Skeletal muscle satellite cell (primary cell): ENCODE measurements around the gene MAP2K7.

DNA sequence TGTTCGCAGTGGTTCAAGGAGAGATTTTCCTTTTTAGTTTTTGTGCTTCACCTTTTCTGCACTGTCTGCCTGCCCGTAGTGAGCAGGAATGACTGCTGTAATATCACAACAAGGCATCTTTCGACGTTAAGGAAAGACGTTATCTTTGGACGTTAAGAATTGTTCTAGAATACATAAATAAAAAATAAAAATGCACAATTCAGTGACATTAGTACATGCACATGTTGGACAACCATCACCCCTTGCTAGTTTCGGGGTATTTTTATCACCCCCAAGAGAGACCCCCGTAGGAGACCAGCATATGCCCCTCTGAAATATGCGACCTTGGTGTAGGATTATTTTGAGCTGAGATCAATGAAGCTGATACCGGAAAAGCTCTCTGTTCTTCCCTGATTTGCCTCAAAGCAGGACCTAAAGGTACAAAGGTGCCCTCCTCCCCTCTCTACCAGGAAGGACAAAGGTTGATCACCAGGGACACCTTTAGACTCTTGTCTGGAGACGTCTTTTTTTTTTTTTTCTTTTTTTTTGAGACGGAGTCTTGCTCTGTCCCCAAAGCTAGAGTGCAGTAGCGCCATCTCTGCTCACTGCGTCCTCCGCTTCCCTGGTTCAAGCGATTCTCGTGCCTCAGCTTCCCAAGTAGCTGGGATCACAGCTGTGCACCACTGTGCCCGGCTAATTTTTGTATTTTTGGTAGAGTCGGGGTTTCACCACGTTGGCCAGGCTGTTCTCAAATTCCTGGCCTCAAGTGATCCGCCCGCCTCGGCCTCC lies 698 bp upstream of the PEX11G start:
- CAGE, long polyA plus RNA = no peak

DNA sequence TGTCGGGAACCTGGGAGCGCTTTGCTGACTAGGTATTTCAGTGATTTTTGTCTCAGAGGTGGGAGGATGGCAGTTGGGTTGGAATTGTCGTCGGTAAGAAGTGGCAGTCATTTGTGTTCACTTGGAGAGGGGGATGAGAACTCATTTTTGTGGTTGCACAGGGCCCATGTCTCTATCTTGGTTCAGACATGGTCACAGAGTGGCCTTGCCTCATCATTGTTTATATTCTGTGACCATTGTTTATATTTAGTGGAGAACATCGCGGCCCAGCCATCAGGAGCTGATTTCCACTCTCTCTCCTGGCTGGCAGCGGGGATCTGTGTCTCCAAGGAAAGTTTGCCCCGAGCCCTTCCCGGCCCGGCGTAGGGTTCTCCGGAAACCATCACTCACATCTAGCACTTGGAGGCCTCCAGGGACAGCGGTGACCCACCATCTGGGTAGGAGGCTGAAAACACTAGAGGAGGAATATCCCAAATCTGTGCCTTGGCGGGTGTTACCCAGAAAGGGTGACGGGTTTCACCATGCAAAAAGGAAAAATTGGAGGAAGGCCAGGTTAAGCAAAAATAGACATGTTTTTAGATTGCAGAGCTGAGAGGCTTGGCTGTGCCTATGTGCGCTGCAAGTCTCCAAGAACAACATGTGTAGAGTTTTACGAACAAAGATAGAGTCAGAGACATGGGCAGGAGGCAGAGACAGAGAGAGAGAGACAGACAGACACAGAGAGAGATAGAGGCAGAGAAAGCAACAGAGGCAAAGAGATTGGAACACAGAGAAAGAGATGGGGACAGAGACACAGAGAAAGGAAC lies 730 bp upstream of the ZNF358 start:
- CAGE, long polyA plus RNA = no peak

DNA sequence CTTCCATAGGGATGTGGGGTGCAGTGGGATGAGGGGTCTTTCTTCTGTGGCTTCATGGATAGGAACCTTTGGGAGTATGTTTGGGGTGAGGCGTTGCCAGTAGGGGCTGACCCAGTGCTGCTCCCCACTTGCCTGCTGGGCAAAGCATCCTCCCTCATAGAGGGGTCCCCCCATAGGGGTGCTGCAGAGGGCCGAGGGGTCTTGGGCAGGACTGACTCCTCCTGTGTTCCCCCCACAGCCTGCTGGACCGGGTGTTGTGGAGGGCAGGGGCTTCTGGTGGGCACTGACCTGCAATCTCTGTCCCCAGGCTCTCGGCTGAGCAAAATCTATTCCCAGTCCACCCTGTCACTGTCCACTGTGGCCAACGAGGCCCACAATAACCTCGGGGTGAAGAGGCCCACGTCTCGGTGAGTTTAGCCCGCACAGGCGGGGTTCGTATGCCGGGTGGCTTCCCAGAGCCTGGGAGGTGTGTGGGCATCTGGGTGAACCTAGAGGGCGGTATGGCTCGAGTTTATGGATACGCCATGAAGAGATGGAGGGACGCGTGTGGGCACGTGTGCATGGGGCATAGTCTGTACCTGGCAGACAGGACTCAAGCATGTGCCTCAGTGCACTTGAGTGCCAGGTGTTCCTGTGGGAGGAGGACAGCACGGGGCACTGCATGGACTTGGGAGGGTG lies 13.0 kb downstream of the XAB2 start:
- CAGE, long polyA plus RNA = no peak

GRCh38 chr19:7851232-7852033 lies 21.4 kb downstream of the EVI5L start:
- CAGE, long polyA plus RNA = no peak

DNA sequence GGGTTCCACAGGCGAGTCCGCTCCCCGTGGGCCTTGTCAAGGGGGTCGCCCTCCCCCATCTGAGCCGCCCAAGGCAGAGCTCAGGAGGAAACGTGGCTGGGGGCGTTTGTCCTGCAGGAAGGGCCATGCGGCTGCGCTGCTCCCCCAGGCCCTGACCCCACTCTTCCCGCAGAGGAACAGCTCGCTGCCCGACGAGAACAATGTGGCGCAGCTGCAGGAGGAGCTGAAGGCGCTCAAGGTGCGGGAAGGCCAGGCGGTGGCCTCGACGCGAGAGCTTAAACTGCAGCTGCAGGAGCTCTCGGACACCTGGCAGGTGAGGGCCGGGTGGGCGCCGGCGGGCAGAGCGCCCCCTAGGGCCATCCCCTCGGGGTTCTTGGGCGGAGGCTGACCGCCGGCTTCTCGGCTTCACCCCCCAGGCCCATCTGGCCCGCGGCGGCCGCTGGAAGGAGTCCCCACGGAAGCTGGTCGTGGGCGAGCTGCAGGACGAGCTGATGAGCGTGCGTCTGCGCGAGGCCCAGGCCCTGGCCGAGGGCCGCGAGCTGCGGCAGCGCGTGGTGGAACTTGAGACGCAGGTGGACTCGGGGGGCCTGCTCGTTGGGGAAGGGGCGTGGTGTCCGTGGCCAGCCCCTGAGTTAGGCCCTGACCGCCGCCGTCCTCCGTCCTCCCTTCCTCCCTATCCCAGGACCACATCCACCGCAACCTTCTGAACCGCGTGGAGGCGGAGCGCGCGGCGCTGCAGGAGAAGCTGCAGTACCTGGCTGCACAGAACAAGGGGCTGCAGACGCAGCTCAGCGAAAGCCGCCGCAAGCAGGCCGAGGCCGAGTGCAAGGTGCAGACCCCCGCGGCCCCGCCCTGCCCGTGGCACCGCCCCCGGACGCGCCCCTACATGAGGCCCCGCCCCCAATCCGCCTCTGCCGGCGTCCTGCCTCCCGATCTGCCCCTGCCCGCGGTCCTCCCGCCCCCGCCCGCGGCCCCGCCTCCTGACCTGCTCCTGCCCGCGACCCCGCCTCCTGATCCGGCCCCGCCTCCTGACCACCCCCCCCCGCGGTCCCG lies 12.2 kb downstream of the PRR36 start:
- CAGE, long polyA plus RNA = no peak

- CAGE, long polyA plus RNA = no peak
Observed at GRCh38 chr19:7903758-7904865, at the start of gene MAP2K7. TSS of gene MAP2K7 (plus strand) at chr19:7903877.

DNA sequence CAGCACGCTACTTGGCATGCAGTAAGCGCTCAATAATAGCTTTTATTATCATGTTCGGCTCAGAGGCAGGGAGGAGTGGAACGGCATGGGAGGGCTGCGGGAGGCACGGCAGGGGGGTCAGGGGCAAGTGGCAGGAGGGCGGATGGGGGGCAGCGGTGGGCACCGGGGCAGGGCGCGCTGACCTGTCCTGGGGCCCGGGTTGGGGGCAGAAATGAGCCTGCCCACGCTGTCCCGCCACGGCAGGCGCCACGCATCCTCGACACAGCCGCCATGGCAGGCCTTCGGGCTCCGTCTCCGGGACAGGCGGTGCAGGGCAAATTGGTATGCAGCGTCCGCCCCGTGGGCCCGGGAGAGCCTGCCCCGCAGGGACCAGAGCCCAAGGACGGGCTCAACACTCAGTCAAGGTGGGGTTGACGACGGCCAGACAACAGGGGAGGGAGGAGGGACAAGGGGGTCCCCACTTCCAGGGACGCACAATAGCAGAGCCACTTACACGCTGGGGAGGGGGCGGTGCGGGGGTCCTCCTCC lies 1.4 kb downstream of the CTXN1 start:
- CAGE, long polyA plus RNA = no peak

DNA sequence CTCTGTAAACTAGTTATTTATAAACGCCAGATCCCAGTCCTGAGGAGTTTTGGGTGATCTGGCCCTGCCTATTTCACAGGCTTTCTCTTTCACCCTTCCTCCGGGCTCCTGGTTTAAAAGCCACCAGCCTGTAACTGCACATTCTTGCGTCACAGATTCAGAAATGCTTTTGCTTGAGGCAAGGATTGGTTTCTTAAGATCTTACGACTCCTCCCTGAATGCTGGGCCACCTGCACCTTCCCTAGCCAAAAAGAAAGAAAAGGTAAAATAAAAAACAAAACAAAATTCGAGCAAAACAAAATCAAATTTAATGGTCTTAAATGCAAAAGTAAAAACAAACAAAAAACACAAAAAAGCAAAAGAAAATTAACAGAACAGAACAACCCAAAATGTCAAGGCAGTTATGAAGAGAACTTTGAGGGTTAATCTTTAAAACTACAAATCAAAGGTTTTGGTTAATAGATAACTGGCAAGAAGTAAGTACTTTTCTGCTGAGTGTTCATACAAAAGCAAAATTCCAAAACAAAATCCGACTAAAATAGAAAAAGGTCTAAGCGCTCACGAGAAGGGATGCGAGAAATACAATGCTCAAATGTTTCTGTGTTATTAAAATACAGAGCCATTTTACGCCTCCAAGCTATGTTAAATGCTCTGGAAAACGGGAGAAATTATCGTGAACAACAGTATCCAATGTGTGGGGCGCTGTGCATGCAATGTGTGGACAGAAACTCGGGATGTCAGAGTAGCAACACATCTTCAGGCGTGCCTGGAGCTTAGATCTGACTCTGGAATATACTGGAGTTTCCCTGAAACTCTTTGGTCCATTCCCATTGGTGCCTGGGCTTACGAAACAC lies 18.7 kb upstream of the TIMM44 start:
- CAGE, long polyA plus RNA = no peak

DNA sequence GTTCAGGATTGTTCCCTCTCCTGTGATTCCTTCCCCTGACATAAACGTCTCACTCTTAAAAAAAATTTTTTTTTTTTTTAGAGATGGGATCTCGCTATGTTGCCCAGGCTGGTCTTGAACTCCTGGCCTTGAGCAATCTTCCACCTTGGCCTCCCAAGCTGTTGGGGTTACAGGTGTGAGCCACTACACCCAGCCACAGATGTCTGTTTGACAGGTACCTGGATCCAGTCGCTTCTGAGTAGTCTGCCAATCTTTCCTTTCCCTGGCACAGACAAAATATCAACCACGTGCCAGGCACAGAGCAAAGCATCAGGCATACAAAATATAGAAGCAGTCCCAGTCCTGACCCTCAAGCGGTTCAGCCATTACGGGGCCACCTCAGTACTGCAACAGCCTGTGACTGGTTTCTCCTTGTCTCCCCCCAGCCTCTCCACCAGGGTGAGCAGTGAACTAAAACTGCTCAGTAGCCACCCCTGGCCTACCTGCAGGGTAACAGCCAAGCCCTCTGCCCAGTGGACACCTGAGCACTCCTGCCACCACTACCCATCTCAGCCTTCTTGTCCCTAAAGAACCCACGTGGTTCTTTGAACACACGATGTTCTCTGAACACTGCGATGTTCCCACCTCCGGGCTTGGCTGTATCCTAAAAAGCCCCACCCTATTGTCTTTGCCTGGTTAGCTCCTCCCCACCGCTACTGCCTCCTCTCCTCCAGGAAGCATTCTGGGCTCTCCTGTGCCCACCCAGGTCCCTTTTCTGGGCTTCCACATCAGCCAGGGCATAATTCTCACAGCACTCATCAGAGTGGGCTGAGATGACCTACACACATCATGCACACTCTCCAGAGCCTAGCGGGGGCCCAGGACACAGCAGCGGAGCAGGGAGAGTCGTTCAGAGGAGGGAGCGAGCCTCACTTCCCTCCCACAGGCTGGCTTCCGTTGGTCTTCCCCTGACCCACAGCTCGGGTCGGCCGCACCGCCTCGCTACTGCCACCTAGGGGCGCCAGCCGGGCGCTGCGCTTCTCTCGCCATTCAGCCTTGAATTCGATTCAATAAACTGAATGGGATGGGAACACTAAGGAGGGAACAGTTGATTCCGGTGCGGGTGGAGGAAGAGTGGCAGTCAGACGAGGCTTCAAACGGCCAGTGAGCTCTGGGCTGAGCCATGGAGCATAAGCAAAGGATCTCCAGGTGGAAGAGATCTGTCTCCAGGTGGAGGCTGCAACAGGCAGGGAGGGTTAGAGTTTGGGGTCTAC lies 3.4 kb downstream of the ELAVL1 start:
- CAGE, long polyA plus RNA = no peak

DNA sequence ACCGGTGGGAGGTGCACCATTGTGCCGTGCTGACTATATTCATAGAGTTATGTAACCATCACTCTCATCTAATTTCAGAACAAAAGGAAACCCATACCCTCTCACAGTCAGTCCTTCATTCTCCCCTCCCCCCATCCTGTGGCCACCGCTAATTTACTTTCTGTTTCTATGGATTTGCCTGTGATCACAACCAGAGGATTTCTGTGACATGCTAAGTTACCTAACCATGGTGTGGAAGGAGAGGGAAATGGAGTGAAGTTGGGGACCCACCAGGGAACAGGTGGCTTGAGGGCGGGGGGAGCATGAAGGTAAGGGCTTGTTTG lies 461 bp upstream of the CCL25 start:
- CAGE, long polyA plus RNA = no peak

GRCh38 chr19:8194392-8194965 lies 14.7 kb upstream of the CERS4 start:
- CAGE, long polyA plus RNA = no peak

DNA sequence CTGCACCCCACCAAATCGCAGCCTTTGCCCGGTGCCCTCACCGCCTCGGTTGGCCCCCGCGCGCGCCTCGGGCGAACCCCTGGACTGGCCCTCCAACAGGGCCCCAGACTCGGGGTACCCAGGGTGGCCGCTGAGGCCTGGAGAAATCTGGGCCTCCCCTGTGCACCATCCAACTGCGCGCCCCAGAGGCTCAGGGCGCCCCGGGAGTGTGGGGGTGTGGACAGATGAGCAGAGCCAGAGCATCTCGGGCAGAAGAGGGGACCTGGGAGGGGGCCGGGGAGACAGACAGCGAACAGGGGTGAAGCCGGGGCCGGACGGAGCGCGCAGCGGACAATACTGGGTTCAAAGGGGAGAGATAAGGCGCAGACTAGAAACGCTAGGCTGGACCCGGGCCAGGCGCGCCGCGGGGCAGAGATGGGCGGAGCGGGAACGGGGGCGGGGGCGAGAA lies 515 bp upstream of the CERS4 start:
- CAGE, long polyA plus RNA = no peak

- CAGE, long polyA plus RNA = no peak
Observed at GRCh38 chr19:8209079-8209252, 204 bp upstream of the CERS4 start.

- CAGE, long polyA plus RNA = no peak
Observed at GRCh38 chr19:8307322-8307661, 866 bp downstream of the CD320 start.

- CAGE, long polyA plus RNA = no peak
Observed at GRCh38 chr19:8322424-8322549, 991 bp downstream of the RPS28 start.

DNA sequence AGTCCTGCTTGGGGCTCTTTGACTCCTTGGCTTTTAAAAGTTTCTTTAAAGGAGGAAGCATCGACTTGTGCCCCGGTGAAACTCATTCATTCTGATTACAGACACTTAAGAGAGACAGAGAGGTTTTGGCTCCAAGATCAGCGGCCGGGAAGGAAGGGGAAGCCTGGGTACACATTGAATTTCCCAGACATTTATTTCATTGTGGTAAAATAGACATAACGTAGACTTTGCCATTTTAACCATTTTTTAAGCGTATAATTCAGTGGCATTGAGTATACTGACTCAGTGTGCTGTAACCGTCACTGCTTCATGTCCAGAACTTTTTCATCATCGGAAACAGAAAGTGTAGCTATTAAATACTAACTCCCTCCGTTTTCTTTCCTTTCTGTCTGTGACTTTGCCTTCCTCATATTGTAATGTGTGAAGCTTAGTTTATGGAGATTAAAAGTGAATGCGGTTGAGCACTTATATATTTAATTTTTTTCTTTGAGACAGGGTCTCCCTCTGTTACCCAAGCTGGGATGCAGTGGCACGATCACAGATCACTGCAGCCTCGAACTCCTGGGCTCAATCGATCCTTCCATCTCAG lies 1.3 kb downstream of the HNRNPM start:
- CAGE, long polyA plus RNA = no peak

- CAGE, long polyA plus RNA = no peak
Observed at GRCh38 chr19:8461918-8462741, 17.4 kb downstream of the HNRNPM start.

GRCh38 chr19:8486631-8487311 lies 15.7 kb downstream of the PRAM1 start:
- CAGE, long polyA plus RNA = no peak

DNA sequence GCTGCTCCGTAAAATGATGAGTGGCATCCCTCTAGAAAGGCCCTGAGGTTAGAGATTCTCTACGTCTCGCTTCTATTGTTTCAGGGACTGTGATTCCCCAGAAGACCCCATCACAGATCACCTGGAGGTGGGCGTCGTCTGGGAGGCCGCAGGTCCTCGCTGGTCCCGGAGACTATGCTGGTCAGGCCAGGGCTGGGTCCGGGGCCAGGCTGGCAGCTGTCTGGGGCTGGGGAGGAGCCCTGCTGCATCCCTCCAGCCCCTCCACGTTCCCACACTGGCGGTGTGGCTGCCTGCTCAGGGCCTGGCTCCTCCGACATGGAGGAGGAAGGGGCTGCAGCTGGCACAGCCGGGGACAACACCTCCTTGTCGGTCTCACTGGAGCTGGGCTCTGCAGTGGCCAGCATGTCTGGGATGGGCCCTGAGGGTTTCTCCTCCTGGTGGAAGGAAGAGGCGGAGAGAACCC lies 1.0 kb downstream of the ZNF414 start:
- CAGE, long polyA plus RNA = no peak

DNA sequence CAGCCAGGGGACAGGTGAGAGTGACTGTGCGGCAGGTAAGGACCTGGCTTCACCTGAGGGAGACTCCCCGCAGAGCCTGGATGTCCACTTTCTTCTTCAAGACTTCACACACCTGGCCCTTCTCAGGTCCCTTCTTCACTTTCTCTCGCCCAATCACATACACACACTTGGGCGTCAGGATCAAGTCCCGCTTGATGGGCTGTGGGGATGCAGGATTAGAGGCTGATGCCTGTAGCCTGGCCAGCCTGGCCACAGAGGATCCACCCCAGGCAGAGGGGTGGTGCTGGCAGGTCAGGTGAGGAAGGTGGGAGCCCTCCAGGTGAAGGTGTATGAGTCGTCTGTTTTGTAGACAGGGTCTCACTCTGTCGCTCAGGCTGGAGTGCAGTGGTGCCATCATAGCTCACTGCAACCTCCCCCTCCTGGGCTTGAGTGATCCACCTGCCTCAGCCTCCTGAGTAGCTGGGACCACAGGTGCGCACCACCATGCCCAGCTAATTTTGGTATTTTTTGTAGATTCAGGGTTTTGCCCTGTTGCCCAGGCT lies 13.4 kb upstream of the ZNF414 start:
- CAGE, long polyA plus RNA = no peak